ENCODE data around the genes LTN1, KRTAP25-1, KRTAP23-1, KRTAP20-4, KRTAP21-3 and HUNK.

GRCh38 chr21:27813747-27814136 is 846.9 kb upstream of the ADAMTS5 start:
- PRO-cap: no peak
- RAMPAGE, long total RNA: no peak

DNA sequence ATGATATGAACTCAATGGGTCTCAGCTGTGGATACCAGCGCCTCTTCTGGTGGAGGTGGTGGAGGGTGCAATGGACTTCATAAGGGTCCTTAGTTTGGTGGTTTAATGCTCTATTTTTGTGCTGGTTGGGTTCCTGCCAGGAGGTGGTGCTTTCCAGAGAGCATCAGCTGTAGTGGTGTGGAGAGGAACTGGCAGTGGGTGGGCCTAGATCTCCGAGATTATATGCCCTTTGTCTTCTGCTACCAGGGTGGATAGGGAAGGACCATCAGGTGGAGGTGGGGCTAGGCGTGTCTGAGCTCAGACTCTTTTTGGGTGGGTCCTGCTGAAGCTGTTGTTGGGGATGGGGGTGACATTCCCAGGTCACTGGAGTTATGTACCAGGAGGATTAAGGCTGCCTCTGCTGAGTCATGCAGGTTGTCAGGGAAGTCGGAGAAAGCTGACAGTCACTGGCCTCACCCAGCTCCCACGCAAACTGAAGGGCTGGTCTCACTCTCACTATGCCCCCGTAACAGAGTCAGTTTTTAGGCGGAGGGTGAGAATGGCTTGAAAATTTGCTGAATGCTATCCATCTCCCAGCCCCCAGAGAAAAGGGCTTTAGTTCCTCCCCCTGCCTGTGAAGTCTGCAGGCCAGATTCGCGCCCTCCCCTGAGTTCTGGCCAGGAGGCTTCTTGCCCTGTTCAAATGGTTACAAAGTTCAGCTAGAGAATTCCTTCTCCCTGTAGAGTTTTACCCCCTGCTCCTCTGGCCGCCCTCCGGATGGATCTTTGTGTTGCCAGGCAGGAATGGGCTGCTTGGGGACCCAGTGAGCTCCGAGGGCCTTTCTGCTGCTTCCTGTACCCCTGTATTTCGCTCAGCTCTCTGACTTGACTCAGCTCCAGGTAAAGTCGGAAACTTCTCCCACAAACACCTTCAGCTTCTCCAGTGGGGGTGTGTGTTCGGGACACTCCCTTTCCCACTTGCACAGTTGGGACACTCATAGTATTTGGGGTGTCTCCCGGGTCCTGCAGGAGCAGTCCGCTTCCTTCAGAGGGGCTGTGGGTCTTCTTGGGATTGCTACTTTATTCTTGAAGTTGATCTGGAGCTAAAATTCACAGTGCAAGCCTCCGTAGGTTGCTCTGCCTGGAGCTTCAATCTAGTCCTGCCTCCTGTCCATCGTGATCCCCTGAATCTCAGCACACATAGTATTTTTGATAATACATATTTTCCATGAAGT is 795.1 kb downstream of the N6AMT1 start:
- PRO-cap: no peak
- RAMPAGE, long total RNA: no peak

DNA sequence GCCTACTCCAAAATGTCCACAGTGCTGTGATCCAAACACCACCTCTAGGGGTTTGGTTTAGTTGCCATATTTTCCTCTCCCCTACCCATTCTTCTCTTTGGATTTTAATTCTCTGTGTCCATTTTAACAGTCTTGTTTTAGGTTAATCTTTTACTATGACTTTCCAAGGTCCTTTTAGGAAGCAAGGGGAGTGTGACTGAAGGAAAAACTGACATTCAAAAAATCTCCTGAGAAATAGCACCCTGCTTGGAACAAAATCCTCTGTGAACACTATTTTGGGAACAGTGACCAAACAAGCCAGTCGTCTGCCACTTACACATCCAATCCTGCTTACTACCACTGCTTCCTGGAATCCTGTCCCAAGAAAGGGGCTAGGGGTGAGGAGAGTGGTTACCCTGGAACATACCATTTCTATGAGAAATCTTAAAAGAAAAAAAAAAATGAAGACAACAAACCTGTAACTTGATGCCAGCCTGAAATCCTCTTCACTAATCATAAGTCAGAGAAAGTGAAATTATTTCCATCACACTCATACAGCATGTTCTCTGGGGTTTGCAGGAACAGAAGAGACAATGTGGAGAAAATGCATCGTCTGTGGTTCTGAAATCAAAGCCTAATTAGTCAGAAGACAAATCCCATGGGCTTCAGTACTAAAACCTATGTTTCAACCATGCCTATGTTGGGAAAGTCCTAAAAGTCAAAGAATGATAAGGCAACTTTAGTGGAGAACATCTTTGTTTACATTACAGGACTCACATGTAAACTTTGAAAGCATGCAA is 113.4 kb downstream of the N6AMT1 start:
- PRO-cap: no peak
- RAMPAGE, long total RNA: no peak

GRCh38 chr21:28832266-28832612 is 52.9 kb downstream of the N6AMT1 start:
- PRO-cap: no peak
- RAMPAGE, long total RNA: no peak

GRCh38 chr21:28991975-28992518 is 630 bp downstream of the LTN1 start:
- PRO-cap: no peak
- RAMPAGE, long total RNA: no peak

DNA sequence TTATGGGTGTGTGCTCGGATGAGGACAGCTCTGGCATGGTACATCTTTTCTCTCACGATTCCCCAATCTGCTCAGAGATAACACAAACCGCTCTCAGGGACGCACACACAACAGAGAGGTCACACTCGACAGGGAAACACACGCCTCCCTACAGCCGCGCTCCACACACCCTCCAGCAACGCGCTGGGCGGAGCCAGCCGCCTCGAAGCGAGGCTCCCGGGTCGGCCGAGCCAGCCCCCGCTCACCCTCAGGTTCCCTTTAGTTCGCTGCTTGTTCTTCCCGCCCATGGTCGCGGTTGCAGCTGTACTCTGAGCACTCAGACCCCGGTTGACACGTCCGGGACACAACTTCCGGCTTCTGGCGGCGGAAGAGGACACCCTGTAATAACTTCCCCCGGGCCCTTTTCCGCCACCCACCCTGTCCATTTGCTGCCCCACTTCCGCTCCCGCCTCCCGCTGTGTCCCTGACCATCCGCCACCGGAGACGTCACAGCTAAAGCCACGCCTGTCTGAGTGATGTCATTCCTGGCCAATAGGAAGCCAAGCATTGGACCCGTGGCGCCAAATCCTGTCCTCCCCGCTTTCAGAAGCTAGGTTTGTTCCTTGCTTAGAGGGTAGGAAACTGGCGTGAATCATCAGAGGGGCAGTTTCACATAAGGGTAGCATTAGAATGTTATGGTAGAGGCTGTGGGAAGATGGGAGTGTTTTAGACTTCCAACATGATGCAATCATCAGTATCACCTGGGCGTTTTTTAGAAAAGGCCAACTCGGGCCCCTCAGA is at the start of gene LTN1:
Gene LTN1, minus strand, starts transcription at position 359 of the 780 bp plus-strand sequence.
- PRO-cap: no peak
- RAMPAGE, long total RNA: start-site peak on the minus strand centred at position 320 of the sequence, 37 bp wide, 129 and 286 reads in 2 replicates

GRCh38 chr21:29050425-29050910 is 23.0 kb downstream of the CCT8 start:
- PRO-cap: no peak
- RAMPAGE, long total RNA: no peak

GRCh38 chr21:29232847-29234058 is 65.5 kb upstream of the BACH1 start:
- PRO-cap: no peak
- RAMPAGE, long total RNA: no peak

GRCh38 chr21:30289409-30289742 is at the start of gene KRTAP25-1:
Gene KRTAP25-1 (minus strand): TSS chr21:30289514.
- PRO-cap: no peak
- RAMPAGE, long total RNA: no peak

DNA sequence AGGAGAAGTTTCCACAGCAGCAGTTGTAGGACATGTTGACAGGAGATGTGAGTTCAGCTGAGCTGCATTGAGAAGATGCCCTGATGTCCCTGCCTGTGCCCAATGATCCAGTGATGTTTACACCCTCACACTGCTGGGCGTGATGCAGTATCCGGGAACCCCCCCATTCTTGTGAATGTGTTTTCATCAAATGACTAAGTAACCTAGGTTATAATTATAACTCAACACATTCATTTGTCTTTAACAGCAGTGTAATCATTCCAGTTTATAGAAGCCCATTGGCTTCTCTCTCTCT is at the start of gene KRTAP23-1:
Gene KRTAP23-1, minus strand, starts transcription at position 34 of the 295 bp plus-strand sequence.
- PRO-cap: no peak
- RAMPAGE, long total RNA: no peak

GRCh38 chr21:30620453-30620815 is at the start of gene KRTAP20-4:
Gene KRTAP20-4 (plus strand): TSS chr21:30620627.
- PRO-cap: no peak
- RAMPAGE, long total RNA: no peak

GRCh38 chr21:30718725-30718985 is at the start of gene KRTAP21-3:
Gene KRTAP21-3 (minus strand): TSS chr21:30718777.
- PRO-cap: no peak
- RAMPAGE, long total RNA: no peak

- PRO-cap: no peak
- RAMPAGE, long total RNA: no peak
Observed at GRCh38 chr21:31132915-31133653, 94.8 kb upstream of the KRTAP19-8 start.

- PRO-cap: no peak
- RAMPAGE, long total RNA: no peak
Observed at GRCh38 chr21:31172126-31172783, 134.0 kb upstream of the KRTAP19-8 start.

- PRO-cap: no peak
- RAMPAGE, long total RNA: no peak
Observed at GRCh38 chr21:31174031-31174804, 135.9 kb upstream of the KRTAP19-8 start.

DNA sequence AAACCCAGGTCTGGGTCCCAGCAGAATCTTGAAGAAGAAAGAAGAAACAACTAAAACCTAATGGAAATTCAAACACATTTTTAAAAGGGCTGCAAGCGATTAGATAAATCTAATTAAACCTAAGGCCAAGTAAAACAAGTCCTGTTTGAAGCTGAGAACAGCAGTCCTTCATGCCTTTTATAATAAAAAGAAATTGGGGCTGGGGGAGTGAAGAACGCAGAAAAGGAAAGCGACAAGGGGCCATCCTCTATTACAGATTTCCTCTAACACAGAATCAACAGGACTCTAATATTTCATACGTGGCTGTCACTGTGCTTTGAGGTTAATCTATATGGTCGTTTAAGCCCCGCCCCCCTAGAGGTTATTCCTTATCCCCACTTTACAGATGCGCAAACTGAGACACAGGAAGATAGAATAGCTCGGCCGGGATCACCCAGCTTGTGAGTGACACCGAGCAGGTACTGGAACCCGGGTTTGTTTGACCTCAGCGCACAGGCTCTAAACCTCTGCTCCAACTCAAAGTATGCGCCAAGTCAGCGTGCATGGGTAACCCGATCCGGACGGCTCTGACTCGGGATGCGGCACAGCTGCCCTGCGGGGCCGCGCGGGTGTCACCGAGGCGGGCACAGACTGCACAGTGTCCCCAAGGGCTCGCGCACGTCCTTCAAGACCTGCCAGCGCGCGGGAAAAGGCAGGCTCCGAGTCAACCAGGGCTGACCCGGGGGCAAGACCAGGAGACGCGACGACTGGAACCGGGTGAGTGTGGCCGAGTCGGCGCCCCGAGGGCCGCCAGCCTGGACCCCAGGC is 102.2 kb upstream of the SOD1 start:
- PRO-cap: no peak
- RAMPAGE, long total RNA: no peak

DNA sequence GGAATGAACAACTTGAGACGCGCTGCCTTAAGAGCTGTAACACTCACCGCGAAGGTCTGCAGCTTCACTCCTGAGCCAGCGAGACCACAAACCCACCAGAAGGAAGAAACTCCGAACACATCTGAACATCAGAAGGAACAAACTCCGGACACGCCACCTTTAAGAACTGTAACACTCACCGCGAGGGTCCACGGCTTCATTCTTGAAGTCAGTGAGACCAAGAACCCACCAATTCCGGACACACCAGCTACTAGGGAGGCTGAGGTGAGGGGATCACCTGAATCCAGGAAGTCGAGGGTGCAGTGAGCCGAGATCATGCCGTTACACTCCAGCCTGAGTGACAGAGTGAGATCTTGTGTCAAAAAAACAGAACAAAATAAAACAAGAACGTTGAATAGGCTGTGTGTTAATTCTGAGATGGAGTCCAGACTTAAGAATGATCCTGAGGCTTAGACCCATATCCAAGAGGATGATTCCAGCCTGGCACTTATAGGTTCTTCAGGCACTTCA is 4.3 kb upstream of the SOD1 start:
- PRO-cap: no peak
- RAMPAGE, long total RNA: no peak

- PRO-cap: no peak
- RAMPAGE, long total RNA: no peak
Observed at GRCh38 chr21:31692101-31692772, 32.7 kb downstream of the SOD1 start.

GRCh38 chr21:31872277-31873179 is at the start of gene HUNK:
Gene HUNK (plus strand): TSS chr21:31873020.
- PRO-cap: no peak
- RAMPAGE, long total RNA: no peak

DNA sequence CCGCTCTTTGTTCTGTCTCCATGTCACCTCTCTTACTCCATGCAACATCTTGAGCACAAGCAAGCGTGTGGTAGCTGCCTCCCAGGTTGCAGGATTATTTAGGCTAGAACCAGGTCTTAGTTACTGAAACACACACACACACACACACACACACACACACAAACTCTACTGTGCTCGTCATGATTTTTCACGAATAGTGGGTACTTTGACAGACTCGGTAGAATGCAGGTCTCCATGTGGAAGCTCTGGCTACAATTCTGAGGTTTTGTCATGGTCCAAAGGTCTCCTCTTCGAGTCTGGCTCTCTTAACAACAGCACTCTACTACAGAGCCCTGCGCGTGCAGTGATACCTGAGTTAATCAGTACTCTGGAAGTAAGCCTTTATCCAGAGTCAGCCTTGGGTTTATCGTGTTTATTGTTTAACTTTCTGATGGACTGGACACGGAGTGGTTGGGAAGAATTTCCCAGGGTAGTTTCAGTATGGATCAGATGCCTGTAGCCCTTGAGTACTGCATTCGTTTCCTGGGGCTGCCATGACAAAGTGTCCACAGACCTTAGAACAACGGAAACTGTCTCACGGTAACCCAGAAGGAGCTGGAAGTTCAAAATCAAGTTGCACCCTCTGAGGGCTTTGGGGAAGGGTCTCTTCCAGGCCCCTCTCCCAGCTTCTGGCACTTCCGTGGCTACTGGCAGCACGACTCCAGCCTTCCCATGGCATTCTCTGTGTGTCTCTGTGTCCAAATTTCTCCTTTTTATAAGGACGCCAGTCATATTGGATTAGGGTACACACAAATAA is 27.7 kb downstream of the HUNK start:
- PRO-cap: no peak
- RAMPAGE, long total RNA: no peak